ENCODE data around the genes ALPP and NEU2.

- PRO-cap, result no peak
- RRBS, result no CpG with 5 or more reads among the region's 7 CpGs
These were observed 53.7 kb downstream of the TEX44 start for GRCh38 chr2:231646241-231646913.

DNA sequence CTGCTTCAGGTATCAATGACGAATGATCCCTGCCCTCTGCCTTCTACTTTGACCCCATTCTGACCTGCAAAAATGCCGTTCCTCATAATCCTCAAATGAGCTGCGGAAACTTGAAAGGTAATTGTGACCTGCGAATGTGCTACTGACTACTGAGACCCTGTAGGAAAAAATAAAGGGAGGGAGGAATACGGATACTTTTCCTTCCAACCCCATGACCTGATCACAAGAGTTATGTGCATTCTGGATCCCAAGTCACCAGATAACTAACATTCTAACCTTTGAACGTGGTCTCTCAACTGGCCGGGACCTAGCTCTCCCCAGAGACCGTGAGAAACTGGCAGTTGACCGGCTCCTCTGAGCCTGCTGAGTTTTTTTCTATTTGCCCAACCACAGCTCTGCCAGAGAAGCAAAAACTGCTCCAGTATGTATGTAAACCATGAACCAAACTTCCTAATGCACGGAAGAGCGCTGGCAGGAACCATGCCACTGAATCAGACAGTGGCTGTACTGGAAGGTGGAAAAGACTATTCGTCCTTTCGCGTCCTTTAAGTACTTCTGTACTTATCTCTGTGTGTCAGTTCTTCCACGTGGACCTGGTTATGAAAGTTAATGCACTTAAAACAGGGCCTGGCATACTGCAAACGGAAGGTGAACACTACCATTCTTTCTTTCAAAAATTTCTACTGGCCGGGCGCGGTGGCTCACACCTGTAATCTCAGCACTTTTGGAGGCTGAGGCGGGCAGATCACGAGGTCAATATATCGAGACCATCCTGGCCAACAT, 47.4 kb upstream of the PTMA start:
- PRO-cap, result no peak
- RRBS, result no CpG with 5 or more reads among the region's 22 CpGs

DNA sequence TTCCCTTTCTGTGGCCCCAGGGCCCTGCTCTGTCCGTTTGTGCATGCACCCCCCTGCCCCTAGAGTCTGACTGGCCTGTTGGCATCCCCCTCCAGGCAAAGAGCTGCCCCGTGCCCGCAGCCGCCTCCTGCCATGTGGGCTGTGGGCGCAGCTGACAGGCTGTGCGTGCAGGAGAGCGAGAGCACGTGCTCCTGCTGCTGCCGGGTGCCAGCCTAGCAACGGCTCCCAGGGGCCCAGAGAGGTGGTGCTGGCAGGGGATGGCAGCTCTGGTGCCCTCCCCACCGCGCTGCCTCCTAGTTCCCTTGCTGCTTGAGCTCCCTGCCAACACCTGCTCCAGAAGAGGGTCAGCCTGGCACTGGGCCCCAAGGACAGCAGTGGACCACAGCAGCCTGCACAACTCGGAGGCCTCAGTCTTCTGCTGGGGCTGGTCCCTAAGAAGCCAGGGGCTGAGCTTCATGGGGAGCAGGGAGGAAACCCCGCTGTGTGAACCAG, 24.0 kb upstream of the PTMA start:
- PRO-cap, result no peak
- RRBS, result no CpG with 5 or more reads among the region's 14 CpGs

- PRO-cap, result no peak
- RRBS, result no CpG with 5 or more reads among the region's 1 CpG
These were observed 4.8 kb downstream of the PTMA start for GRCh38 chr2:231713268-231713480.

DNA sequence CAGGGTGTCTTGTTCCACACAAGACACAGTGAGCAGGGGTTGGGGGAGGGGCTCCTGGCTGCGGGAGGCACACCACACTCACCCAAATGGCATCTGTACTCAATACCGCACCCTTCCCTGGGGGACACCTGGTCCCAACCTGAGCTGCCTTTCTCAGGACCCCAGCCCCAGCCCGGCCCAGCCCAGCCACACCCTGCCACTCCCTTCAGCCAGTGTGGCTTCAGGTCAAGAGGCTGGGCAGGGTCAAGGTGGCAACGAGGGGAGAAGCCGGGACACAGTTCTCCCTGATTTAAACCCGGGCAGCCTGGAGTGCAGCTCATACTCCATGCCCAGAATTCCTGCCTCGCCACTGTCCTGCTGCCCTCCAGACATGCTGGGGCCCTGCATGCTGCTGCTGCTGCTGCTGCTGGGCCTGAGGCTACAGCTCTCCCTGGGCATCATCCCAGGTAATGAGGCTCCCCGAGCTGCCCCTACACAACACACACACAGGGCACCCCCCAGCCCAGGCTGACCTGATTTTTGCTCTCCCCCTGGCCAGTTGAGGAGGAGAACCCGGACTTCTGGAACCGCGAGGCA, at the start of gene ALPP:
Gene ALPP (plus strand): TSS at position 319 of the 576 bp plus-strand sequence.
- PRO-cap, result no peak
- RRBS, result 57% methylated on average over 1 of the region's 11 CpGs

DNA sequence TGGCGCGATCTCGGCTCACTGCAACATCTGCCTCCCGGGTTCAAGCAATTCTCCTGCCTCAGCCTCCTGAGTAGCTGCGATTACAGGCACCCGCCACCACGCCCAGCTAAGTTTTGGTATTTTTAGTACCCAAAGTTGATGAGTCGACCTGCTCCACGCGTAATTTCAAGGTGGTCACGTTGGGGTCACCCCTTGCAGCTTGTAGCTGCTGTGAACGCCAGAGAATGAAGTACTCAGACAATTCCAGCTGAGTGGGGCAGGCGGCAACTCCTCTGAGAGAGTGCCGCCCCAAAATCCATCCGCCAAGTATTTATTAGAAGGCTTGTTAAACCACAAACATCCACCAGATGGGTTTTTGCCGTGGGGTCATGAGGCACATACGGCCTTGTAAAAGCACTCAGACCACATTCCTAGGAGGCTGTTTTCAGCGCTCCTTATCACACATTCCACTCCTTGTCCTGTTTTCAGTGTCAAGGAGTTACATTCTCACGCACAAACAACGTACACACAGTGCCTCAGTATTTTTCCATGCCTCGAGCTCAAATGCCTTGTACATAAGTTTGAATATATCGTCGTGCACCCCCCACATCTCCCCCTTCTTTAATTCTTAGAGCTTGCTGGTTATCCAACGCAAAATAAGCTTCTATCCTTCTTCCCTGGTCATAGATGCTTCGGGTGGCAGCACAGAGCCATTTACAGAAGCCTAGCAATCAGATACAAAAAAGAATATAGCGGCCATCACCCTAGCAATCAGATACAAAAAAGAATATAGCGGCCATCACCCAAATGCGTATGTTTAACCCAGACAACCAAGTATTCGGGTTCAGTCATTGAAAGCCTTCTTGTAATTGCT, 7.2 kb downstream of the ALPP start:
- PRO-cap, result no peak
- RRBS, result no CpG with 5 or more reads among the region's 29 CpGs

GRCh38 chr2:232387630-232388155, 9.1 kb downstream of the ALPP start:
- PRO-cap, result no peak
- RRBS, result no CpG with 5 or more reads among the region's 29 CpGs

- PRO-cap, result no peak
- RRBS, result no CpG with 5 or more reads among the region's 3 CpGs
These were observed 16.1 kb downstream of the KCNJ13 start for GRCh38 chr2:232760256-232760610.

- PRO-cap, result no peak
- RRBS, result no CpG with 5 or more reads among the region's 7 CpGs
These were observed 43.3 kb upstream of the KCNJ13 start for GRCh38 chr2:232819765-232820031.

DNA sequence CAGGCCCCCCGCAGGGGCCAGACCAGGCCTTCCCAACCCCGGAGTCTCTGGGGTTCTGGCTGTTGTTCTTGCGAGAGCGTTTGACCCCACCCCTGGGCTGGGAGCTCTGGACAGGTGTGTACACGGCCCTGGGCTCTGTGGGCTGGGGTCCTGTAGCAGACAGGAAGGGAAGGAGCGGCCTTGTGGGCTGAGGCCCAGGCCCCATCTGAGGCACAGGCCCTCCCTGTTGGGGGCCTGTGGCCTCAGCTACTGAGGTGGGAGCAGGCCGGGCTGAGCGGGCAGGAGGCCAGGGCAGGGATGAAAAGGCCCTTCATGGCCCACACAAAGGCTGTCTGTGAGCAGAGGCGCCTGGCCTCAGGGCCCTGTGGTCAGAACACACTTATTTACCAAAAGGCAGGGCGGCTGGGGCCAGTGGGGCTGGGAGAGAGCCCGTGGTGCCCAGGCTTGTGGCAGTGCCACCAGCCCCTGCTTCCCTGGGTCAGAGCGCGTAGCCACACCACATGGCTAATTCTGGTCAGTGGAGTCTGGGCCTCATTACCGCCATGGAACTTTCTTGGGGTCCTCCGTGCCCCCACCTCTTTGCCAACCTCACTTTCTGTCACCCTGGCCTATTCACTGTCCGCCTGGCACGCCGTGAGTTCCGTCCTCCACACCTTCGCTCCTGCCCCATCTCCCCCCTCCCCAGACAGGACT, 2.1 kb downstream of the SNORC start:
- PRO-cap, result no peak
- RRBS, result 80% methylated on average over 1 of the region's 20 CpGs

DNA sequence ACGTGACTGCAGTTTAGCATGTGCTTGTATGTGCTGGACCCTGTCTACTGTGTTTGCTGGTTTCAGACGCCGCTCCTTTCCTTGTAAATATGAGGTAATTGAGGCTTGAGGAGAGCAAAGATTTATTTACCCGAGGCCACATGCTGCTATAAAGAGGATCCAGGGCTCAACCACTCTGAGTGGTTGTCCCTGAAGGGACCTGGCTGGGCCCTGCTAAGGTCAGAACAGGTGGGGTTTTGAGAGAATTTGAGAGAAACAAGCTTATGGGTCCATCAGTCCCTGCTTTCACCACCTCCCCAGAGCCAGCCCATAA, 57.1 kb downstream of the NGEF start:
- PRO-cap, result no peak
- RRBS, result no CpG with 5 or more reads among the region's 4 CpGs

DNA sequence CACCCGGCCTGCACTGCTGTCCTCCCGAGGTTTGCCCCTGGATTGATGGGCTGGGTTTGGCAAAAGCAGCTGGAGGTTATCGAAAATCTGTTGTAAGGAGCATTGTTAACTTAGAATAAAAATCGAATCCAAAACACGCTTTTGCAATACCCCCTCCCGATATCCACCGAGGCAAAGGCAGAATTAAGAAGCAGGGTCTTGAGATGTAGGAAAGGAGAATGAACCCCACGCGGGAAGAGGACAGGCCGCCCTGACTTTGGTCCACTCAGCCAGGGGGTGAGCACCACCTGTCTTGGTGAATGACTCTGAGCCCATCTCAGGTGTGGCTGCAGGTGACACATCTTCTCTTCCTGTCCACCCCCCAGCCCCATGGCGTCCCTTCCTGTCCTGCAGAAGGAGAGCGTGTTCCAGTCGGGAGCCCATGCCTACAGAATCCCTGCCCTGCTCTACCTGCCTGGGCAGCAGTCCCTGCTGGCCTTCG, at the start of gene NEU2:
Gene NEU2 (plus strand): TSS at position 370 of the 481 bp plus-strand sequence.
- PRO-cap, result no peak
- RRBS, result no CpG with 5 or more reads among the region's 14 CpGs

- PRO-cap, result no peak
- RRBS, result no CpG with 5 or more reads among the region's 7 CpGs
These were observed 2.7 kb downstream of the INPP5D start for GRCh38 chr2:233062794-233063215.

- PRO-cap, result no peak
- RRBS, result no CpG with 5 or more reads among the region's 3 CpGs
These were observed 16.8 kb downstream of the INPP5D start for GRCh38 chr2:233076991-233077353.

DNA sequence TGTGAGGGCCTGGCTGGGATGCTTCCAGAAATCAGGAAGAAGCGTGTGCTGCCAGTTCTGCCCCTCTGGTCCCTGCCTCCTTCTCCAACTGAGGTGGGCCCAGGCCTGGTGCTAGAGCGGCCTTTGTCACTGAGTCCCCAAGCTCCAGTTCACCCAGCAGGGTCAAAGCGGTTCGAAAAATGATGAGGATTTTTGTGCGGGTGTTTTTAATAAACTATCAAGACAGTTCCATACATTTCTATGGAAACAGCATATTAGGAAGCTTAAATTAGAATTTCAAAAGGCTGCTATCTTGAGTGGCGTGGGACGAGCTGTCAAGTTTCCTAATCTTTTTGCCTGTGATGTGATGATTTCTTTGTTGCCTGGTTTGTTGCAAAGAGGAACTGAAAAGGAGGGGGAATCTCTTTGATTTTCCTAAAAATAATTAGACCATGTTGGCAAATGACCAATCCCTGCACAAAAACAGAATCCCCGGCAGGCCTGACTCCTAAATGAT, 66.2 kb upstream of the ATG16L1 start:
- PRO-cap, result no peak
- RRBS, result no CpG with 5 or more reads among the region's 8 CpGs

DNA sequence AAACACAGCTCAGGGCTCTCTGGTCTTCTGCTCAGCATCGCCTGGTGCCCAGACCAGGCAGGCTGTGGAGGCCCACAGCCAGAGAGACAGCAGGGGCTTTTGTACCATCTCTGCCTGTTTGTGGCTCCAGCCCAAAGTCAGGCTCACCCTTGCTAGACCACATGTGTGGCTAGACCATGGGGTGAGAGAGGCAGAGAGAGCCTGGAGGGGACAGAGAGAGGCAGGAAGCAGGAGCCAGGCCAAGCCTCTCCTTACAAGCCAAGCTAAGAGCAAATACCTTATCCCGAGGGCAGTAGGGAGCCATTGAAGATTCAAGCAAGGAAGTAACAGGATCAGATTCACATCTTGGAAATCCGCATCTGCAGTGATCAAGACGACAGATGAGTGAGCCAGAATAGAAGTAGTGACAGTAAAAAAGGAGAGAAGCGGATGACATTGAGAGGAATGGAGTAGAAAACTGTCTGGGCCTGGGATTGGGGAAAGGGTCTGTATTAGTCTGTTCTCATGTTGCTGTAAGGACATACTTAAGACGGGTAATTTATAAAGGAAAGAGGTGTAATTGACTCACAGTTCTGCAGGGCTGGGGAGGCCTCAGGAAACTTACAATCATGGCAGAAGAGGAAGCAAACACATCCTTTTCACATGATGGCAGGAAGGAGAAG, 60.8 kb upstream of the ATG16L1 start:
- PRO-cap, result no peak
- RRBS, result no CpG with 5 or more reads among the region's 6 CpGs

- PRO-cap, result no peak
- RRBS, result no CpG with 5 or more reads among the region's 4 CpGs
These were observed 21.9 kb downstream of the SAG start for GRCh38 chr2:233329551-233329951.

DNA sequence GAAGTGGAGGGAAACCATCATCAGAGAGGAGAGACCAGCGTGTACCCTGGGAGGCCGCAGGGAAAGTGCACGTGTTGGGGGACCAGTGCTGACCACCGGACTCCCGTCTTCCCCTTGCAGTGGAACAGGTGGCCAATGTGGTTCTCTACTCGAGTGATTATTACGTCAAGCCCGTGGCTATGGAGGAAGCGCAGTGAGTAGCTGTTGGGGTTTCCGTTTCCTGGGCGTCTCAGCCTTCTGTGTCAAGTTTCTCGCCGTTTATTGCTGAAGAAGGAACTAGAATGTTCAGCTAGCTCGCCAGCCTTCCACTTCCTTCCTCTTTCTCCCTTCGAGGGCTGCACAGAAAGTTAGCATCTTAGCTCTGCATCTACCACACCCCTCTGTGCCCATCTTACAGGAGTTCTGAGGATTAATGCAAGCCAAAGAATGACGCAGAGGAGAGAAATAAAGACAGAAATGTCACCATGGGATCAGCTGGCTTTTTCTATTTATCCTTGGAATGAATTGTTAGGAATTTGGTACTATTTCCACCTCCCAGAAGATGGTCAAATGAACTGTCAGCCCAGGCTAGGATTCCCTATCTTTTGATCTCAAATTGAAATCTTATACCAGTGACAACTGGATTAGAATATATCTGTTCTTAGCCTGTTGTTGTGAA, 22.6 kb upstream of the DGKD start:
- PRO-cap, result no peak
- RRBS, result no CpG with 5 or more reads among the region's 16 CpGs

GRCh38 chr2:233355834-233356330, 1.6 kb downstream of the DGKD start:
- PRO-cap, result no peak
- RRBS, result no CpG with 5 or more reads among the region's 11 CpGs

- PRO-cap, result no peak
- RRBS, result no CpG with 5 or more reads among the region's 7 CpGs
These were observed 9.3 kb downstream of the DGKD start for GRCh38 chr2:233363511-233364100.

All from kidney (tissue), 2 donors.